ENCODE measurements around a stretch of chr10.

DNA sequence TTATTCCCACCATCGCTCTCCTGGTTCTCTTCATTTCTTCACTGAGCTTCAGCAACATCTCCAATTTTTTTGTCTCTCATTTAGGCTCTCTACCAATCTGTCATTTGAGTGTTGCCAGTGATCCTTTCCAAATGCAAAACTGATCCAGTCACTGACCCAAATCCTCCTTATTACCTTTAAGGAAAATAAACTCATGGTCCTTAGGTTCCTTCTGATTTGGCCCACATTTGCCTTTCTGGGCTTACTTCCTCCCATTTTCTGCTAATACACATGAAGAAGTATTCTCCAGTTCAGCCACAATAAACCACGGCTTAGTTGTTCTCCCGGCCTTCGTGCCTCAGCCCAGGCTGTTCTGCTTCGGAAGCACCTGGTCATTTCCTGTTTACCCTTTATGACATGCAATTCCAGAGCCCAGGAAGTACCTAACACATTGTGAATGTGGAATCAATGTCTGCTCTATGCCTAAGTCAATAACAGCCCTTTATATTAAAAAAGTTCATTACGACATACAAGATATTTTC is 4.1 kb upstream of the FANK1 start:
- RAMPAGE, total RNA = no peak

DNA sequence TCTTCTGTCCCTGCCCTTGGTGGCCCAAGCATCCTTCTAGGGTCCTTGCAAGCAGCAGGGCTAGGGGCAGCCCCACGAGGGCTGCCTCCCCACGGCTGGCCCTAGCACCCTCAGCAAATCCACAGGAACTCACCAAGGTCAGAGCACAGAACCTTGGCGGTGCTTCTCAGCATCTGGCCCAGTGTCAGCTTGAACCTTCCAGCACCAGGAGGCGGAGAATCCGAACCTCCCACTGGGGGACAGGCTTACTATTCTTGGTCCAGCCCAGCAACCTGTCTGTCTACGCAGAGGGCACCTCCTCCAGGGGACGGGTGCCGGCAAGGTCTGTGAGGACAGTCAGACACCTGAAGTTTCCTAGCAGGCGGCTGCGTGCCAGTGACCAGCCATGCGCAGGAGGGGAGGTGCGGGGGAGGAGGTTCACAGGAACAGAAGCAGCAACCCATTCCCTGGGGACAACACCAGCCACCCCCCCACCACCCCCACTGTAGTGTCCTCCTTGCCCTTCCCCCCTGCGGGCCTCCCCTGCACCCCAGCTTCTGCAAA is 107.8 kb upstream of the NPS start:
- RAMPAGE, total RNA = no peak

GRCh38 chr10:127996593-127997508 is 89.9 kb downstream of the PTPRE start:
- RAMPAGE, total RNA = no peak

DNA sequence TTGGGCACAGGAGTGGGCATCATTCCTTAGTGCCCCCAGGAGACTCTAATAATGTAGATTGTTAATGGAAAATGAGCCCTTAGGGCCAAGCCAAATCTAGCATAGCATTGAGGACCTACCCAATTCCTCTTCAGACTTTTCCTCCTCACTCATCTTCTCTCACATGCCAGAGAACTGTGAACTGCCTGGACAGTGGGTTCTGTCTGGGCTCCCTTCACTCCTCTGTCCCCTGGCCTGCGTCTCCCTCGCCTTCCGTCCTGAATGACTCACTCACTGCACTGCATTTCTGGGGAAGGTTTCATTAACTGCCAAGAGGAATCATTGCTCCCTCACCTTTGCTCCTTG is 89.2 kb downstream of the MKI67 start:
- RAMPAGE, total RNA = no peak

DNA sequence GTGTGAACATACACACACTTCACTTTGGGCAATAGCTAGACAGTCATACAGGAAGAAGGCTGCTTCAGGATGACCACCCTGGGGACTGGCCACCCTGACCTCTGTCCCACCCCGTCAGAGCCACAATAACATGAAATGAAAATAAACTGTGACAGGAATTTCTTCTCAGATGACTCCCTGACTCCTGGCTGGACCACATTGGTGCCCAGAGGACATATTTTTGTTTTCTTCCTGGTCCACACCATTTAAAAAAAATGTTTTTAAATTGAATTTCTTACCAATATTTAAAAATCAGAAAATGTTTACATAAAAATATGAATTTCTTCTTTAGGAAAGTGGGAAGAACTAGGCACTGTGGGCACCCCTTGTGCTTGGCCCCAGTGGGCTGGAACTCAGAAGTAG is 81.6 kb downstream of the MKI67 start:
- RAMPAGE, total RNA = no peak

DNA sequence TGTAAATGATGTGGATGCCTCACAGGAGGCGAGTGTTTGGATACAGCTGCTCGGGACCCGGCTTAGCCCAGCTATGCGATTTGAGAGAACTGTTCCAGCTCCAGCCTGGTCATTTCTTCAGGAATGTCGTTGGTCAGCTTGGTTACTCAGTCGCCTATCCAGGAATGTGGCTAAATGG is 77.0 kb downstream of the MKI67 start:
- RAMPAGE, total RNA = no peak

GRCh38 chr10:128050660-128051541 is 75.3 kb downstream of the MKI67 start:
- RAMPAGE, total RNA = no peak

DNA sequence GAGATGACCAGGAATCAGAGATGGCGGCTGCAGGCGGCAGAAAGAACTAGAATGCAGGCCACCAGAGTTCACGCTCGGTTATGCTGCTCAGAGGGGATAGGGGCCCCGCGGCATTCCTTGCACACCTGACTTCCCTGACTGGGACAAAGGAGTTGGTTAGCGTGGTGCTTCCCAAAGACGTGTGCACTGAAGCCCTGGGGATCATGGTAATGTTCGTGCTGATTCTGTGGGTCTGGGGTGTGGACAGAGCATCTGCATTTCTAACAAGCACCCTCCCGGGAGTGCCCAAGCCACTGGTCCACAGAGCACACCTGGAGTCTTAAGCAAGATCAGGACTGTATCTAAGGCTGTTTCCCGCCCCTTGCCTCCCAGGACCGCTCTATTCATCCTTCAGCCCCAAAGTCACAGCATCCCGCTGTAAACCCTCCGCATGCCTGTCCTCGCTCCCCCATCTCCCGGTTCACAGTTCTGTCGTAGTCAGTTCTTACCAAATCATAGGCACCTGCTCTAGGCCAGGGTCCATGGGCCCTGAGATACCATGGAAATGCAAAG is 70.9 kb downstream of the MKI67 start:
- RAMPAGE, total RNA = no peak

DNA sequence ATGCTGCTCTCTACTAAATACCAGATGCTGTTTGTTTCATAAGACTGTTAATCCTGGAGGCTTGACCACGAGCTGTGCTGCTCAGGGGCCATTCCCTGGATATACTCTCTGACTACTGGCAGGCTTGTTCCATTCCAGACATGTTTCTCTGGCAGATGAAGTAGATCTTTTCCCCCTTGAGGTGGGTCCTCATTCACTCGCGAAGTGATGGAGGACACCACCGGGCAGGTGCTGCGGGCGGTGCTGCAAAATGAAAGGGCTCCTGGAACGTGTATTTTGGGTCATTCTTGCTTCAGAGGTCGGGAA is 61.1 kb downstream of the MKI67 start:
- RAMPAGE, total RNA = no peak

DNA sequence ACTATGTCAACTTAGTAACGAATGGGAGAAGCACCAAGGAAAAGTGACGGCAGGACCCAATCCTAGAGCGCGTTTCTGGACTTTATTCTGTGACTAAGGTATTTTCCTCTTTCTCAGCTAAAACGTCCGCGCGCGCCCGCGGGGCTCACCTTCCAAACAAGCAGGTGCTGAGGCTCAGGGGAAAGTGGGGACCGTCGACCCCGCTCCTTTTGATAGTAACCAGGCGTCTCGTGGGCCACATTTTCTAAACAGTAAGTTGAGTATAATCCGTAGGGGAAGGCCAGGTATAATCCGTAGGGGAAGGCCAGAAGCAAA is 839 bp downstream of the MKI67 start:
- RAMPAGE, total RNA = no peak

- RAMPAGE, total RNA = no peak
These were observed 602.7 kb upstream of the MKI67 start for GRCh38 chr10:128728873-128729298.

DNA sequence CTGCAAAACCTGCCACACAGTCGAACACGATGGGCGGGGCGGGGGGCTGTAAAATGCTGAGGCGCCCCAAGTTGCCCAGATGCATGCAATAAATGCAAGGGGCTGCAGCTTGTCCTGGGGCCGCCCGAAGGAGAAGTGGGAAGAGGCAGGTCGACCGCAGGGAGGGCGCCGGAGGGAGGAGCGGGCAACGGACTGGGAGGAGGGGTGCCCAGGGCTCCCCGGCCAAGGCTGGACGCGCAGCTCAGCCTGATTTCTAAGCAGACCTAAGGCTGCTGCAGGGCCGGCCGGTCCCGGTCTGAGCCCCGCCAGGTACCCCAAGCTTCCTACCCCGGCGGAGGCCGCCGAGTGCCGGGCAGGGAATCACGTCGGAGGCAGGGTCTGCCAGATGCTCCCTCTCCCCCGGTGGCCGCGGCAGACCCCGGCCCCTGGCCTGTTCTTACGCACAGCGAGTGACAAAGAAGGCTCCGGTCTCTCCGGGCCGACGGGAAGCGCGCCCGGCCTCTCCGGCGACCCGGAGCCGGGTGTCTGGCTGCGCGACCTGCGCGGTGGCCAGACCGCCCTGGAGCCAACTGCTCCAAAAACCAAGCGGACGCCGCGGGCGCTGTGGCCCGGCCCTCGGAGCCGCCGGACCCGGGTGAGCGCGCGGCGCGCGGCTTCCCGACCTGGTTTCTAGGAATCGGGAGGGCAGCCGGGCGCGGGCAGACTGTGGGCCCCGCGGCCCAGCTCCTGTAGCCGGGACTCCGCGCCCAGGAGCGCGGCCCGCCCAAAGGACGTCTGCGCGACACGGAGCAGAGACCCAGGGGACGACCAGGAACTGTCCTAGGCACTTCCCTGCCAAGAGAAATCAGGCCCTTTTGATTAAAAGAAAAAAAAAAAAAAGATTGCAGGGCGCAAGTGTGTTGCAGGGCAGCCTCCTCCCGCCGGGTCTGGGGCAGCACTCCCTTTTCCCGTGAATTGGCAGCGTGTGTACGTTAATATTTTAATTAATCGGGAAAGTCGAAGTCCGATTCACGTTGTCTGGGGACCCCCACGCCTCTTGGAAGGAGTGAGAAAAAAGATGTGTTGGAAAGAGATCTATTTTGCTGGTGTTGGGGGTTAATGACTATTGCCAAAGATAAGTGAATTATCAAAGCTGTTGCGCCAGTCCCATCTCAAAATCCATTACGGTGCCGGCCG is 949 bp upstream of the EBF3 start:
- RAMPAGE, total RNA = no peak

GRCh38 chr10:131139707-131139906 is 171.9 kb downstream of the TCERG1L start:
- RAMPAGE, total RNA = no peak

DNA sequence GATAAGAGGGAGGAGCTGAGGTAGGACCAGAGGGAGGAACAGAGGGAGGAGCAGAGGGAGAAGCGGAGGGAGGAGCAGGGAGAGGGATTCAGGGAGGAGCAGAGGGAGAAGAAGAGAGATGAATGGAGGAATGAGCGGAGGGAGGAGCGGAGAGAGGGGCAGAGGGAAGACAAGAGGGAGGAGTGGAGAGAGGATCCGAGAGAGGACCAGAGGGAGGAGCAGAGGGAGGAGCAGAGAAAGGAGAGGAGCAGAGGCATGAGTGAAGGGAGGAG is 75.0 kb upstream of the TCERG1L start:
- RAMPAGE, total RNA = no peak

DNA sequence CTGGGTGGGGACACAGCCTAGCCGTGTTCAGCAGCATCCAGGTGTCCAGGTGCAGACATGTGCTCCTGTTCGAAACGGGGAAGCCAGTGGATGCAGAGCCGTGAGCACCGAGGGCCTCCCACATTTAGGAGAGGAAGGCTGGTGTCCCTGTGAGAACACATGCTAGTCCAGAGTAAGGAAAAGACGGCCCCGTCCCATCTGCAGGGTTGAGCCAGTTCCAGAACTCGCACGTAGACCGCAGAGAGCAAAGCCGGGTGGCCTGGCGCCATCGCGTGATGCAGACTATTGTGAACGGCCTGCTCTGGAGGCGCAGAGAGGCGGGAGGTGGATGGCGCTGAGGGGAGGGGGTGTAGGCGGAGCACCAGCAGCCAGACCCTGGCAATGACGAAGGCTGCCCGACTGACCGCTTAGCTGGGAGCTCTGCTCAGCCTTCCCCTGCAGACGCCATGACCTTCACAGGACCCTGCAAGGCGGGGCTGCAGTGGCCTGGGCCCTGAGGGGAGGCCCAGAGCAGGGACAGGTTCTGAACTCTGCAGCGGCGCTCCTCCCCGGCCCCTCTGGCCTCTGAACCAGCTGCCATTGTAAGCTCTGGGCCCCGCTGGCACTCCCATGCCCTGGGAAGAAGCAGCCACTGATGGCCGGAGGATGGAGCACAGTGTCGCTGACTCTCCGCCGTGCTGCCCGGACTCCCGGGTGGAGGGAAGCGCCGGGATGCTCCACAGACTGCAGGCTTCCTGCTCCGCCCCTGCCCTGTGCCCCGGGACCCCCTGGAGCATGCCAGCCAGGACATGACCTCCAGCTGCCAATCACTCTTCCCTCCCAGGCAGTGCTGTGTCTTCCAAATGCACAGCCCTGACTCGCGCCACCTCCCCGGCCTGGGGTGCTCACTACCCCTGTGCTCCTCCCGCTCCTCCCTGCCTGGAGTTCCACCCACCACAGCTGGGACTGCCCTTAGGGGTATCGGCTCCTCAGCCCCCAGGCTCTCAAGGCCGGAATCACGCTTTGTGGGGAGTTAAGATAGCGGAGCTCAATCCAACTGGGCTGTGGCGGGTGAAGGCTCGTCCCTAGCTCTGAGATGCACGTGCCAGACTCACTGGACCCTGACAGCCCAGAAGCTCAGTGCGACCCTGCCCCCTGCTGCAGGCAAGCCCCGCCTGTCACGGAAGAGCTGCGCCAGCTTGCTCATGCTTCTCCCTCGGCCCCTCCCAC is 141.9 kb upstream of the TCERG1L start:
- RAMPAGE, total RNA = no peak

- RAMPAGE, total RNA = no peak
These were observed 75.4 kb upstream of the PPP2R2D start for GRCh38 chr10:131825299-131825945.

DNA sequence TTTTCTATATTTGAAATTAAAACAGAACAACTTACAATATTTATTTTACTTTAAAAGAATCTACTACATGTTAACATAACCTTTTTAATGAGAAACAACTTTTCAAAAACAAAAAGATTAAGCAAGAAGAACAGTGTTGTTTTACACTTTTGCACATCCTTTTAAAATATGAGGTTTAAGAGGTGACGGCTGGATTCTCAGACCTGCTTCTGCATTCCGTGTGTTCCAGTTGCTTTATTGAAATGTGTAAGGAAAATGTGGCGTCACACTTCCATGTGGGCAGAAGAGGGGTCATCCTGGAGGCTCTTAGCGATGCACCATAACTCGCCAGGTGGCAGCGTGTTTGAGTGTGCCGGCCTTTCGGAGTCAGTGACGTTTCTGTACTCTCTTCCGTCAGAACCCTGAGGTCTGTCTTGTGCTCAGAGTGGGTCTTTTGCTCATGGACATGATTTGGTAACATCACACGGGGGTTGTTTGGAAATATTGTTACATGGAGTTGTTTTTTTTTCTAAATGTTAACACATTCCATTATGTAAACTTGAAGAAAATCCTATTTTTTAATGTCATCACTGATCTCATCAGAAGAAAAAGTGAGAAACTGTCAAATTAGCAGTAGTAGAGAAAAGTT is 9.1 kb downstream of the PPP2R2D start:
- RAMPAGE, total RNA = no peak

GRCh38 chr10:131949896-131950502 is 31.7 kb downstream of the BNIP3 start:
- RAMPAGE, total RNA = no peak

GRCh38 chr10:131955304-131956073 is 26.2 kb downstream of the BNIP3 start:
- RAMPAGE, total RNA = no peak

- RAMPAGE, total RNA = no peak
These were observed 15.0 kb upstream of the BNIP3 start for GRCh38 chr10:131996525-131997301.